Gastrocnemius medialis (tissue), 3 donors: Measurements from ENCODE around the genes PEA15 and B4GALT3.

- PRO-cap, result unidirectional peak, plus-strand start at chr1:160205384
- RAMPAGE, long total RNA, 3 experiments, result start-site peak on the plus strand in 1 of 3 experiments, at chr1:160205383-160205447 at its widest, 573 reads per replicate
Measured at GRCh38 chr1:160204936-160205632, at the start of gene PEA15. TSS of gene PEA15 (plus strand) at chr1:160205384.

DNA sequence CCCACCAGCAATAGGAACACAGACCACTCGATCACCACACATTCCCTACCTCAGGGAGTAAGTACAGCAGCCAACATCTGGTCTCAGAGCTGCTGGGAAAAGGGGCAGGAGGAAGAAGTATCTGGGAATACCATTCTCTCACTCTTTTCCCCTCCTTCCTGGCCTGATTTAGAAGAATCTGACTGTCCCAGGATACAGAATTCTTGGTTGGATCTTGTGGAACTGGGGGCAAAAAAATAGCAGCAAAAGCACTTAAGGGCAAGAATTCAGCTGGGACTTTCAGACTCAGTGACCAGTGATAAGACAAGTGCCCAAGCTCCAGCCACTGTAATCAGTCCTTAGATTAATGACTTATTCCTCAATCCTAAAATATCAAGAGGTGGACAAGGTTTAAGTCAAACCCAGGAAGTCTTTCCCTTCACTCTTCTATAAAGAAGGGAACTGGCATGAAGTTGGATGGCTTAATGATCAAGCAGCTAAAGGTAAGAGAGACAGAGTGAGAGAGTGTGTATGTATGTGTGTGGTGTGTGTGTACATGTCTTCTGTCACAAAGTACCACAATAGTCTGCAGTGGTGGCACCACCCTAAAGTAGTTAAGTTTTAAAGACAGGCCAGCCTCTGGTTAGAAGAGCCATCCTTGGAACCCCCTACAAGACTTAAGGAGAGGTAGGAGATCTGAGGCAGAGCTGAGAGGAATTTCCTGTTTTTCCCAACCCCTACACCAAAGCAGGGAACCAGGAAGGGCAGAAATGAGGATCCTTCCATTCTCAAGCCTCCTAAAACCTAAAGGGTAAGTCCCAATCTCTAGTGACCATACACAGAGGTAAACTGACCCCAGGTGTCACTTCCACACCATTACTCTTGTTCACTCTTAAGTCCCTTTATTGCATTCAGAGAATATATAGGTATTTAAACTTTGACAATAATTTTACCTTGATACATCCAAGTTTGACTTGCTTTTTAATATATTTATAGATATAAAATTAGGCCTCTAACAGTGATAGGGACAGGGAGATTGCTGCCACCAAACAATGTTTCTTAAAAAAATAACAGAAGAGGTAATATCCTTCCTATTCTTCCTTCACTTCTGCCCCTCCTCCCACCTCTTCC lies 11.0 kb downstream of the PEA15 start:
- PRO-cap, result no peak
- RAMPAGE, long total RNA, 3 experiments, result no peak in any of the 3 experiments

- PRO-cap, result no peak
- RAMPAGE, long total RNA, 3 experiments, result no peak in any of the 3 experiments
Measured at GRCh38 chr1:160307281-160308165, 22.6 kb upstream of the PEX19 start.

GRCh38 chr1:160407682-160409022 lies 7.8 kb downstream of the VANGL2 start:
- PRO-cap, result no peak
- RAMPAGE, long total RNA, 3 experiments, result no peak in any of the 3 experiments

DNA sequence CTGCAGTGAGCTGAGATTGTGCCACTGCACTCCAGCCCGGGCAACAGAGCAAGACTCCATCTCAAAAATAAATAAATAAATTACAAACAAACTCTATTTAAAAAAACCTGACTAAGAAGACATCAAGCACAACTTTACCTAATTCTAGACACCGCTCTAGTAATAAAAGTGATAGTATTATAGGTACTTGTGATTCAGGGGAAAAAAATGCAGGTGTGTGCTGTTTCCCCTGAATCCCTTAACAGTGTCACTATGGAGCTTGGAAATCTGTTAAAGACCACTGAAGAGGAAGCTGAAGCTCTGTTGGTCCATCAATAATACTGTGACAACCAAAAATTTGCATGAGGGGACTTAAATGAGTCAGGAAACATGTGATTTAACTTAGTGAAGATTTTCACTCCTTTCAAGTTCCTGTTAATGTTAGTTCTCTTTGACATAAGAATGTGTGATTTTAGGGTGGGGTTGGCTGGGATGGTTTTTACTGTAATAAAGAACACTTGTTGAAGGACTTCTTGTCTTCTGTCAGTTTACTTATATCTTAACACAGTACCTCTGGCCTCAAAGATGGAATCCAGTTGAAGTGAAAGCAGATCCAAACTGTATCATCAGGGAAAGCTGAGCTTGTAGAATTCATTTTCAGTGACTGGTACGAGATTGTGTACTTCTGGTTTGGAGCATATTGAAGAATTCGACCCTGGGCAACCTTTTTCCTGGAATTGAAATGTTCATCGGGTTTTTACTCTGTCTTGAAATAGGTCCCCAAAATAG lies 32.0 kb downstream of the VANGL2 start:
- PRO-cap, result no peak
- RAMPAGE, long total RNA, 3 experiments, result no peak in any of the 3 experiments

- PRO-cap, result no peak
- RAMPAGE, long total RNA, 3 experiments, result no peak in any of the 3 experiments
Measured at GRCh38 chr1:160444037-160444409, 43.7 kb downstream of the VANGL2 start.

DNA sequence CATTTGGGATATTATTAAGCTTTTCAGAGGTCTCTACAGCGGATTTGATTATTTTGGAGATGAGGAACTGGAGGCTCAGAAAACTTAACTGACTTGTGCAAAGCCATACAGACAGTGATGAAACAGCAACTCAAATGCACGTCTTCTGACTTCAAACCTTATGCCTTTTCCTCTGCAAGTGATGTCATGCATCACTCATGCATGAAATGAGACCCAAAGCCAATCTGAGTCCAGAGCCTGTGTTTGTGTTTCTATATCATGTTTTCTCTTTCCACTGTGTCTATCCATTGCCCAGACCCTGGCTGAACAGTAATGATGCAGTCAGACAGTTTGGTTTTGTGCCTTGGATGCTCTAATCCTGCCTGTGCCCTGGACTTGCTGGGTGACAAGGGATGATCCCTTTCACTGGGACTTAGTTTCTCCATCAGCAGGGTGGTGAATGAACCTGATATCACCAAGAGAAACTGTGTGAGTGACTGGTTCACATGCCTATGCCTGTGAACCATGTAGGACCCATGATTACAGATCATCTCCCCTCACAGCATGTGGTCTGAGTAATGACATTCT lies 33.4 kb downstream of the SLAMF6 start:
- PRO-cap, result no peak
- RAMPAGE, long total RNA, 3 experiments, result no peak in any of the 3 experiments

DNA sequence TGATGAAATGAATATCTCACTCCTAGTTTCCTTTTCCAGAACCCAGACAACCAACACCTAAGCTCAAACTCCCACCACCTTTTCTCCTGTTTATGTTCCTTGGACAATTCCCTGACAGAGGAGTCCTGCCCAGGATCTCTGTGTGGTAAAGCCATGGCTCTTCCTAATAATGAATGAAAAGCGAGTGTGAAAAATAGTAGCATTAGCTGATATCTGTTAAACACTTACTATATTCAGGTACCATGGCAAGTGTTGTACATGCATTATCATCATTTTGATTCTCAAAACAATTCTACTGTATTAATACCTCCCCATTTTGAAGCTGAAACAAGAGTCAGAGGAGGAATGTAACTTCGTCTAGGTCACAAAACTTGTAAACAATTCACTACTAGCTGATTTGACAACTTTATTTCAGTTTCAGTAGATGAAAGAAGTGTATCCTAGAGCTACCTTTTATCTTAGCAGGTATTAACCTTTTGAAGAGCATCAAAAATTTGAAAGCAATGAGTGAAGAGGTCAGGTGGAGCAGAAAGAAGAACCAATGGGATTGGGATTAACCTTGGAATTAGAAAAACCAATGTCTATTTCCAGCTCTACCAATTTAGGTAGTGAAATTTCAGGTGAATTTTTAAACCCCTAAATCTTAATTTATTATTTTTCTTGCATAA lies 1.7 kb downstream of the CD84 start:
- PRO-cap, result no peak
- RAMPAGE, long total RNA, 3 experiments, result no peak in any of the 3 experiments

- PRO-cap, result no peak
- RAMPAGE, long total RNA, 3 experiments, result no peak in any of the 3 experiments
Measured at GRCh38 chr1:160637980-160638636, 8.7 kb downstream of the SLAMF1 start.

DNA sequence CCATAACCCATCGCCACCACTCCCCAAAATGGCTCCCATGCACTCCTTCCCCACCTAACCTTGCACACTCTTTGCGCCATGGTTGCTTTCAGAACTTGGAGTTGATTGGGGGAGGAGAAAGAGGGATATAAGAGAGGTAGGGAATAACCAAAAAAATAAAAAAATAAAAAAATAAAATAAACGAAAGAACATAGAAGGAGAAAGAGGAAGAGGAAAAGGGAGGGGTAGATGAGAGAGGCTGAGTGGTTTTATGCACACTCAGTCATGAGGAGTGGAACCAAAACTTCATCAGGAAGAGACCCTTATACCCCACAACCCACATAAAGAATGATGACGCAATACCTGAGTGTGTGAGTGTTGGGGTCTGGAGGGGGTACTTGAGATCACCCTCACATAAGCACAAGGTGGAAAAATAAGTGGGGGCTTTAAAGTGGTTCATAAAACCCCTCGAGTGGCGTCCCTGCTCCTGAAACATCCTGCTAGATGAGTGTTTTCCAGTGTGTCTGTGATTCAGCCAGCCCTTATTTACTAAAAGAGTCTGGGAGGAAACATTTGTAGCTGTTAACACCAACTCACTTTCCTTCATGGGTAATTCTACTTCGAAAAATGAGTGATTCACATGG lies 5.4 kb downstream of the SLAMF1 start:
- PRO-cap, result no peak
- RAMPAGE, long total RNA, 3 experiments, result no peak in any of the 3 experiments

DNA sequence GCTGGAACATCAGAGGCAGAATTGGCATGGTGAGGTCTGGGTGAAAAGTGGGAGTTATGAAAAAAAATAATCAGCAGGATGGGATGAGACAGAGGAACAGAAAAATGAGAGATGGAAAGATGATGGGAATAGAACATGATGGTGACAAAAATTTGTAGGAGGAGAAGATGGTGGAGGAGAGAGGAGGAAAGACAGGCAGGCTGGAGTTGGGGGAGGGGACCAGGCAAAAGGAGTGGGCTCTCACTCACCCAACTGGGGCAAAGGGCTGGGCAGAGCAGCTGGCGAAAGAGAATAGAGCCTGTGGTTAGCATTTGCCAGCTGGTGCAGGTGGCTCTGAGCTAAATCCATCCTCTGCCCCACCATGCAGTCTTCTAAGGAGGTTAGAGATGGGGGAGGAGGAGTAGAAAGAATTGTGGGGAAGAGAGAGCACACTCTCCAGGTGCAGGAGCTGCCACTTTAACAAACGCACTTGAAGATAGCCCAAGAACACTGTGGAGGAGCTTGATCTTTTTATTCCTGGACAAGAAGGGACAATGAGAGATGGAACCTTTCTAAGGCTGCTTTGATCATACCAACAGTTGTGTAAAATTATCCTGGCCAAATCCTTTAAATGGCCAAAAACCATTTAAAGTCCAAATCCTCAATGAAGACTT lies 27.6 kb upstream of the SLAMF1 start:
- PRO-cap, result no peak
- RAMPAGE, long total RNA, 3 experiments, result no peak in any of the 3 experiments

GRCh38 chr1:160712689-160713120 lies 1.1 kb upstream of the CD48 start:
- PRO-cap, result no peak
- RAMPAGE, long total RNA, 3 experiments, result no peak in any of the 3 experiments

- PRO-cap, result no peak
- RAMPAGE, long total RNA, 3 experiments, result no peak in any of the 3 experiments
Measured at GRCh38 chr1:160756072-160756615, 17.1 kb downstream of the SLAMF7 start.

DNA sequence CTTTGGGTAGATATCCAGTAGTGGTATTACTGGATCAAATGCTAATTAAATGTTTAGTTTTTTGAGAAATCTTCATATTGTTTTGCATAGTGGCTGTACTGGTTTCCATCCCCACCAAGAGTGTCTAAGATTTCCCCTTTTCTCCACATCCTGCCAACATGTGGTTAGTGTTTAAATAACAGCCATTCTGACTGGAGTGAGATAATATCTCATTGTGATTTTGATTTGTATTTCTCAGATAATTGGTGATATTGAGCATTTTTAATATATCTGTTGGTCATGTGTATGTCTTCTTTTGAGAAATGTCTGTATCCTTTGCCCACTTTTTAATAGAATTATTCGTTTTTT lies 5.1 kb downstream of the LY9 start:
- PRO-cap, result no peak
- RAMPAGE, long total RNA, 3 experiments, result no peak in any of the 3 experiments

- PRO-cap, result no peak
- RAMPAGE, long total RNA, 3 experiments, result no peak in any of the 3 experiments
Measured at GRCh38 chr1:160838632-160839285, 23.9 kb downstream of the CD244 start.

DNA sequence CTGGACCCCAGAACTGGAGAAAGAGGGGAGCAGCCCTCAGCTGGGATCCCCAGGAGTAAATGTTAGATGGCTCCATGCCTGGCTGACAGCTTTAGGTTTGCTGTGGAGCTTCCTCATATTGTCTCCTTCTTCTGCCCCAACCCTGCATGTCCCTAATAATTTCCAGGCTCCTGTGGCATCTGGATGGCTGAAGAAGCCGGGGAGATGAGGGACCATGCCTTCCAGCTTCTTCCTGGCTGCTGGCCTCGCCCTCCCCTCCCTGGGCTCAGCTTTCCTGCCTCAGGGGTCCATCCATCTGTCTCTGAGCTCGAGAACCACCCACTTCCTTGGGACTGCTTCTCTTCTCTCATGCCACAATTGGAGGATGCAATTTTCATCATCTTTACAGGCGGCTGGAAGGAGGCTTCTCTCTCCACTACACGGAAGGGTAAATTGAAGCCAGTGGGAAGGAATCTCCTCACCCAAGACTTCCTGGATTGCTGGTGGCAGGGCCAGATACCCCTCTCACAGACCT lies 705 bp downstream of the CD244 start:
- PRO-cap, result no peak
- RAMPAGE, long total RNA, 3 experiments, result no peak in any of the 3 experiments

DNA sequence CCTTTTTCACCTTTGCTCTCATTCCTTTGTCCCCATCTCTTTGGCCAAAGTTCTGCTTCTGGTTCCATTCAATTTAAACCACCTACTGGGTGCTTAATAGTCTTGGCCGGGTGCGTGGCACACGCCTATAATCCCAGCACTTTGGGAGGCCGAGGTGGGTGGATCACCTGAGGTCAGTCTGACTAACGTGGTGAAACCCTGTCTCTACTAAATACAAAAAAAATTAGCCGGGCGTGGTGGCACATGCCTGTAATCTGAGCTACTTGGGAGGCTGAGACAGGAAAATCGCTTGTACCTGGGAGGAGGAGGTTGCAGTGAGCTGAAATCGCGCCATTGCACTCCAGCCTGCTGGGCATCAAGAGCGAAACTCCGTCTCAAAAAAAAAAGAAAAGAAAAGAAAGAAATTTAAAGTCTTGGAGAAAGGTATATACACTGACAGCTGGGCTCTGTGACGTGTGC lies 1.5 kb upstream of the F11R start:
- PRO-cap, result no peak
- RAMPAGE, long total RNA, 3 experiments, result no peak in any of the 3 experiments

DNA sequence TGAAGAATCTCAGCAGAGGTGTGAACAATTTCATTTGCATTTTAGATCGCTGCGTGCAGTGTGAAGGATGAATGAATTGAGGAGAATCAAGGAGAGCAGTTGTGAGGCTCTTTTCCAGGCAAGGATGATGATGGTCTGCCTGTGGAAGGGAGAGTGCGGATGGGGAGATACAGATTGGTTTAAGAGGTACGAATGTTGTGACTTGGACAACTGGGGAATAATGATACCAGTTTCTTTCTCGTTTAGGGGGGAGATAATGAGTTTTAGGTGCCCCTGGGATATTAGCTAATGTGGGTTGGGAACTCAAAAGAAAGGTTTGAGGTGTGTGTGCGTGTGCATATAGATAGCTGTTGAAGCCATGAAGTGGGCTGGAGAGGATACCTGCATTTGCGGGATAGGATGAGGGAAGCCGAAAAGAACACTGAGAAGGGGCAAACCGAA lies 954 bp upstream of the DEDD start:
- PRO-cap, result no peak
- RAMPAGE, long total RNA, 3 experiments, result no peak in any of the 3 experiments

GRCh38 chr1:161159600-161160356 lies 478 bp downstream of the USP21 start:
- PRO-cap, result no peak
- RAMPAGE, long total RNA, 3 experiments, result no peak in any of the 3 experiments

GRCh38 chr1:161176888-161178106 lies at the start of gene B4GALT3:
TSS of gene B4GALT3 (minus strand) at chr1:161177507.
- PRO-cap, result bidirectional peak, plus-strand start at chr1:161177576, minus-strand start at chr1:161177494
- RAMPAGE, long total RNA, 3 experiments, result start-site peak on the minus strand in 3 of 3 experiments, at chr1:161177493-161177509 at its widest, 118 to 240 reads per replicate